ENCODE measurements around the gene TRPM6.

DNA sequence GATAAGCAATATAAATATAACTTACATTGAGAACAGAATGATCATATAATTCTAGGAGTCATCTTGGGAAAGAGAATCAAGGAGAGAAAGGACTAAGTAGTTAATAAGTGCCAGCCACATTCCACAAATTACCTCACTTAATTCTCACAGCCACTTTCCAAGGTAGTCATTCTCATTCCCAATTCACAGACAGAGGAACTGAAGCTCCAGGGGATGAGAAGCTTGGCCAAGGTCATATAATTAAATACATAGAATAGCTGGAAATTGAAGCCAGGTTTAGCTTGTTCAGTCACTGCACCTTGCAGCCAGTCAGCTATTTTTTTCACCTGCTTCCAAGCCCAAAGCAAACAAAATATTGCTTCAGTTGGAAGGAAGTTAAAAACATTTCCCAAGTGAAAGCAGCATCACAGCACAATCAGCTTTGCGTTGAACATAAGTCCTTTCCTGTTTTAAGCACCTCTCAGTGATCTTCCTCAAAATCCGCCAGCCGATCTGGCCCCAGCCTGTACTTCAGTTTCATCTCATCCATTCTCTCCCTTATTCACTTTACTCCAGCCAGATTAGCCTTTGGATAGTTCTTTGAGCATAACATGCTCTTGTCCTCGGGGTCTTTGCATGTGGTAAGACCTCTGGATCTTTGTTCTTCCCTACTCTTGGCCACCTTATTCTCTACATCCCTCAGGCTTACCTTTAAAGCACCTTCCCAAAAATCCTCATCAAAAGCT, 4.8 kb downstream of the ALDH1A1 start:
- RRBS = no CpG with 5 or more reads among the region's 4 CpGs

DNA sequence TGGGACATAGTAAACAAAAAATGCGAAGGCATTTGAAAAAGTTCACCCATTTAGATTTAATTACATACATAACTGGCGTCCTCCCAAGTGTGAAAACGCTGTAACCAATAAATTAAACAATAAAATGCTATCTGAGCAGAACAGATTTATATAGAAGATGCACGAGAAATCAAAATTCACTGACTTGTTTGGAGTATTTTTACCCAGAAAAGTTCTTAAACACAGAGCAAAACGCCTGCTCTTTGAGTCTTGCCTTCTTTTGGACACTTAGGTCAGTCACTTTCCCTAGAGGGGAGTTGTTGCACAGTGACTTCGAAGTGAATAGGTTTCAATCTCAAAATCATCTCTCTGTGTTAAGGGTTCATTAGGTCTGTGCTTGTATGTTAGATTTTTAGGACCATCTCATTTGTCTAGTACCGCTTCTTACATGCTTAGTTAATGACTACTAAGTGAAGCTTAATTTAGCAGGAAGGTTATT, 1.9 kb downstream of the ALDH1A1 start:
- RRBS = no CpG with 5 or more reads among the region's 7 CpGs

GRCh38 chr9:72987681-72988343, 35.0 kb upstream of the ALDH1A1 start:
- RRBS = no CpG with 5 or more reads among the region's 7 CpGs

- RRBS = no CpG with 5 or more reads among the region's 6 CpGs
These were observed 85.6 kb upstream of the ALDH1A1 start for GRCh38 chr9:73038212-73039160.

GRCh38 chr9:73133858-73134408, 17.7 kb upstream of the ANXA1 start:
- RRBS = no CpG with 5 or more reads among the region's 2 CpGs

DNA sequence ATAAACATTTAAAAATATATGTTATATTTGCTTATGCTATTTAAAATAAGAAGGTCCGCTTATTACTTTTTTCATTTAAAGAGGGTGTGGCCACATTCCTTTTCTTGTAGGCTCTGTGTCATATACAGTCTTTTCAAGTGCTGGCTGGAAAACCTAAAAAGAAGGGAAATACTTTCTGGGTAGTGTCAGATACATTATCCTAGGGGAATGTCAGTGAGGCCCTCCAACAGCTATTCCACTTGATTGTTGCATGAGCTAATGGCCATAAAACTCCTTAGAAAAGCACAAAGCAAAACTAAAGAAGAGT, 751 bp downstream of the ANXA1 start:
- RRBS = no CpG with 5 or more reads among the region's 1 CpG

- RRBS = no CpG with 5 or more reads among the region's 6 CpGs
These were observed 3.4 kb downstream of the ANXA1 start for GRCh38 chr9:73154646-73155914.

- RRBS = no CpG with 5 or more reads among the region's 10 CpGs
These were observed 6.9 kb downstream of the ANXA1 start for GRCh38 chr9:73158280-73159172.

DNA sequence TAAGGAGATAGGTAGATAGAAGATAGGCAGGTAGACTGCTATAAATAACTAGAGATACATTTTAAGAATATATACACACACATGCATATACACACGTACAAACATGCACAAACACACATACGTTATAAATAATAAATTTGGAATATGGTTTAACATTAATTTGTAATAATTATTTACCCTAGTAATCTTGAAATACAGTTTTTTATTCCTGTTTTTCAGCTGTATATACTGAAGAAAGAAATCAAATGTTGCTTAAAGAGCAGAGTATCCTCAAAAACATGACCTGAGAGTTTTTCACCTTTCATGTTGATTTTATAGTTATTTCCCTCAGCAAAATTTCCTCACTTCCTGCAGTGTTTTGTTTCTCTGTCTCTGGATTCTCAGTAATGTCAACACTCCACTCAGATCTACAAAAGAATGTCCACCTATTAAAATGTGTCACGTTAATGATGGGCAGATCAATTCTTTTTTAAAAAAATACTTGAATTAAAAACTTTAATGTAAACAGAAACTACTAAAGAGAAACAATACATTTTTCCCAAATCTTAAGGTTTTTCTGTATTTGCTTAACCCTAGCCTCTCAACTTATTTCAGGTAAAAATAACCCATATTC, 398.3 kb downstream of the ANXA1 start:
- RRBS = no CpG with 5 or more reads among the region's 3 CpGs

DNA sequence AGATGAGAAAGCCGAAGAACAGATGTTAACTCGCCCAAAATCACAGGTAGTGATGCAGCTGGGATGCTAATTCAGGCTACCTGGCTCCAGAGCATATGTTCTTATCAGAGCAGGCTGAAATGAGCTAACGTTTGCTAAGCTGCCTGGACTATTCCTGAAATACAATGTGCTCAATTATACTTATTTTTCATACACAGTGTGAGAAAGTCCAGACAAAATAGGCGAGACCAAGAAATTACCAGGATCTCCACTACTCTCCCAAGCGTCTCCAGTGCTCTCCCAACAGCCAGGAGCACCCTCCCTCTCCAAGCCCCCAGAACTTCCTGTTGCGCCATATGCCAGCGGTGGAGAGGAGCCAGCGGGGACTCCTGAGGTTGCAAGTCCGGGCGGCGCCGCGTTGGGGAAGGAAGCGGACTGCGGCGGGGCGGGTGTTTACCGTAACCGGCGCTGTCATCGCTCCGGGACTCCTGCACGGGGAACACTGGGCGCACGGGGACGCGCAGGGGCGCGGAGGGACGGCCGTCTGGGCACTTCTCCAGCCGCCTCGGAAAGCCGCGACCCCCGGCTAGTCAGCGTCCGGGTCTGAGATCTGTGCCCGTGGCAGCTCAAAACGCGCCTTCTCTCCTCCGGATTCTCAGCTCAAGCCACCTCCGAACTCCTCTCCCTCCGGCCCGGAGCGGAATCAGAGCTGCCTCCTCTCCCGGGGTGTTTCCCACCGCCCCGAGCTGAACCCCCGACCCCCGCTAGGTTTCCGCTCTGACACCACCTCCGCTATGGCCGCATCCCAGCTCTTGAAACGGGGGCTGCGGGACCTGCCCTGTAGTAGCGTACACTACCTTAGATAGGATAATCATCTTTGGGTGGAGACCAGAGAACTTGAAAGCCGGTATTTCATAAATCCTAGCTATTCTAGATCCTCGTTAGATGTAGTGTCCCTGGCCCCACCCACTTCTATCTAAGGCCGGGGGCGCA, 640 bp downstream of the TRPM6 start:
- RRBS = 4% methylated on average over 26 of the region's 61 CpGs

DNA sequence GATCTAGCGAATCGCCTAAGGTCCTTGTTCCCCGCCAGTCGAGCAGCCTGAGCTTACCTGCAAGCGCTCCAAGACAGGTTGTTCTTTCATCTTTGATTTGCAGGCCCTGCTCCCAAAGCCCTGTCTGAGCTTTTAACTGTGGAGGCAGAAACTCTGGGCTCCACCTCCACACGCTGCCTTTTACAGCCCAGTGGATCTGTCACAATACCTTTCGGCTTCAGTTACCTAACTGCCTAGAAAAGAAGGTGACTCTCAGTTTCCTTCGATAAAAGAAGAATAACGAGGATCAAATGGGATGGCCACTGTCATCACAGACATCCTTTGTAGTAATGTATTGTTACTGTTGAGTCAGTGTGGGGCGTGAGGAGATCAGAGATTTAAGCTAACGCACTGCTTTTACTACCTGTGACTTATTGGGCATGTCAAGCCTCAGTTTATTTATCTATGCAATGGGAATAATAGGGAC, at the start of gene TRPM6:
TRPM6 (minus strand) TSS at position 155 of the 466 bp plus-strand sequence.
- RRBS = no CpG with 5 or more reads among the region's 11 CpGs

GRCh38 chr9:75053755-75054384, 25.8 kb upstream of the CARNMT1 start:
- RRBS = no CpG with 5 or more reads among the region's 4 CpGs

- RRBS = no CpG with 5 or more reads among the region's 27 CpGs
These were observed 622 bp upstream of the PCSK5 start for GRCh38 chr9:75889699-75890403.

- RRBS = no CpG with 5 or more reads among the region's 8 CpGs
These were observed 133.4 kb downstream of the PCSK5 start for GRCh38 chr9:76023677-76024382.

DNA sequence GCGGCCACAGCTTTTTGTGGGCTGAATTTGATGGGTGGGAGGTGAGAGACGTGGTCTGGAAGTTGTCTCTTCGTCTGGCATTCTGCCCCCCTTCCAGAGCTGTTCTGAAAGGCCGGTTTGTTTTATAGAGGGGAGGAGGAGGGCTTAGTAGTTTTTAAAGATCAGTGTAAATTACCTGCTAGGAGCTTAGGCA, 1.3 kb downstream of the GCNT1 start:
- RRBS = no CpG with 5 or more reads among the region's 4 CpGs

DNA sequence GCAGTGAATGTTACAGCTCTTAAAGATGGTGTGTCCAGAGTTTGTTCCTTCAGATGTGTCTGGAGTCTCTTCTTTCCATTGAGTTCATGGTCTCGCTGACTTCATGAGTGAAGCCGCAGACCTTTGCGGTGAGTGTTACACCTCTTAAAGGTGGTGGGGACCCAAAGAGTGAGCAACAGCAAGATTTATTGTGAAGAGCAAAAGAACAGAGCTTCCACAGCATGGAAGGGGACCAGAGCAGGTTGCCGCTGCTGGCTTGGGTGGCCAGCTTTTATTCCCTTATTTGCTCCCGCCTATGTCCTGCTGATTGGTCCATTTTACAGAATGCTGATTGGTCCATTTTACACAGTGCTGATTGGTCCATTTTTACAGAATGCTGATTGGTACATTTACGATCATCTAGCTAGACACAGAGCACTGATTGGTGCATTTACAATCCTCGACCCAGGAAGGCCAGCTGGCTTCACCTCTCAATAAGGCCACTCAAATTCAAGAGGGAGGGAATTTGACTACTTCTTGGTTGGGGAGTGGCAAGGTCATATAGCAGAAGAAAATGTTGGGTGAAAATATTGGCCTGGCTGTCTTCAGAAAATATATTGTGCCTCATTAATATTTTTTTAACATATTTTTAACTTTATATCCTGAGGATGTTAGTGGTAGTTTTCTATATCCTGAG, 36.4 kb downstream of the GCNT1 start:
- RRBS = no CpG with 5 or more reads among the region's 7 CpGs

DNA sequence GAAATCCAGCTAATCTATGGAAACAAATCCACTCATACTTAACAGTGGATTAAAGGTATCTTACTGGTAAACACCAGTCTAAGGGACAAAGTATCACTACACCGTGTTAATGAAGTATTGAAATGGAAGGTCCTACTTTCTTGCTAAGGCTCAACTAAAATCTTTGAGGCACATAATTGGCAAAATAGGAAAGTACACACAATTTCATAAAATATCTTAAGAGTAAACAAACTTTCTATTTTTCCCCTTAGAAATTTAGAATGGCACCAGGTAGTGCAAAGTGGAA, 155.2 kb downstream of the GCNT1 start:
- RRBS = no CpG with 5 or more reads among the region's 1 CpG

- RRBS = no CpG with 5 or more reads among the region's 2 CpGs
These were observed 191.7 kb downstream of the GCNT1 start for GRCh38 chr9:76650697-76651144.

DNA sequence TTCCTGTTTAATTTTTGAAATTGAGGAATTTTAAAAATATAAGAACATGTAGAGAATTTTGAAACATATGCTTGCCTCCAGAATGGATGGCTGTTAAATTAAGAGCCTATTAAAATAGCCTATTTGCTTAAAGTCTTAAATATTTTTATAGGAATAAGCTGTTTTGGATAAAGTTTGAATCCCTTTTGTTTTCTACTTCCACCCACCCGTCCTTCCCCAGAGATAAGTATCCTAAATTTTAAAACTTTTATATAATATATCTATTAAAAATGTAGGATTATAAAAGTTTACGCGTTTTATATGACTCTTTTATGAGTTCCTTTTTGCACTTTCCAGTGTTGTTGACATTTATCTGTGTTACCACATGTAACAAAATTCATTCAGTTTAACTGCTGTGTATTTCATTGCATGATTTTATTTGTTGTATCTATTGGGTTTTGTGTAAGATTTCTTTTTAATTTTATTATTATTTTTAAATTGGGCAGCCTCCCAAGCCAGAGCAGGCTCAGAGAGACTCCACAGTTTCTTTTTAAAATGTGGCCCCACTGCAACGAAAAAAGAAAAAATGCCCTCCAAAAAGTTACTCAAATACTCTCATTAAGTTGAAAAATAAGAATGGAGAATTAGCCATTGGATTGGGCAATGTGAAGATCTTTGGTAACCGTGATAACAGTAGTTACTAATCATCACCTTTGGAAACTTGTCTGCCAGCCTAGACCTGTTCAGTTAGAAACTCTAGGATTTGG, 33.9 kb downstream of the VPS13A start:
- RRBS = no CpG with 5 or more reads among the region's 5 CpGs

DNA sequence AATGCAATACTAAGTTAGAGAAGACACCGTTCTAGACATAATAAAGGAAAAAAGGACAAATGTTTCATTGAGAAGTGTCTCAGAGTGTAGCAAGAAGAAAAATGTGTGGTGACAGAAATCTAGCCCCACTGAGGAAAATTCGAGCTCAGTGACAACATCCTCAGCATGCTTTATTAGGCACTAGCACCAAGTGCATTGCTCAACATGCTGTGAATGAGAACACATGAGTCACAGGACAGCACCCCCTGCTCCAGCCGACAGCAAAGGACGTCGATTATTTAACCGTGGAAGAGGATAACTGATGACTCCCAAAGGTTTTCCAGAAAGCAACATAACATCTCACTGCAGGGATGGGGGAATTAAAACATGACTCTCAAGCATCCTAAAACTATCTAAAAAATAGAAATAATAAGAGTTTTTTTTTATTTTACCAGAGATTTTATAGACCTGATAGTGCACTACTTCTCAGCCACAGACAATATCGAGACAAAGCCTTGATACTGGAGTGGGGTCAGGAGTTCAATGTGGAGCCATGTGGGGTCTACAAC, 182.6 kb downstream of the GNAQ start:
- RRBS = no CpG with 5 or more reads among the region's 7 CpGs

Data from GM19240 (cell line).